A549 (cell line): ENCODE measurements around the genes CDIPT and RNF40.

DNA sequence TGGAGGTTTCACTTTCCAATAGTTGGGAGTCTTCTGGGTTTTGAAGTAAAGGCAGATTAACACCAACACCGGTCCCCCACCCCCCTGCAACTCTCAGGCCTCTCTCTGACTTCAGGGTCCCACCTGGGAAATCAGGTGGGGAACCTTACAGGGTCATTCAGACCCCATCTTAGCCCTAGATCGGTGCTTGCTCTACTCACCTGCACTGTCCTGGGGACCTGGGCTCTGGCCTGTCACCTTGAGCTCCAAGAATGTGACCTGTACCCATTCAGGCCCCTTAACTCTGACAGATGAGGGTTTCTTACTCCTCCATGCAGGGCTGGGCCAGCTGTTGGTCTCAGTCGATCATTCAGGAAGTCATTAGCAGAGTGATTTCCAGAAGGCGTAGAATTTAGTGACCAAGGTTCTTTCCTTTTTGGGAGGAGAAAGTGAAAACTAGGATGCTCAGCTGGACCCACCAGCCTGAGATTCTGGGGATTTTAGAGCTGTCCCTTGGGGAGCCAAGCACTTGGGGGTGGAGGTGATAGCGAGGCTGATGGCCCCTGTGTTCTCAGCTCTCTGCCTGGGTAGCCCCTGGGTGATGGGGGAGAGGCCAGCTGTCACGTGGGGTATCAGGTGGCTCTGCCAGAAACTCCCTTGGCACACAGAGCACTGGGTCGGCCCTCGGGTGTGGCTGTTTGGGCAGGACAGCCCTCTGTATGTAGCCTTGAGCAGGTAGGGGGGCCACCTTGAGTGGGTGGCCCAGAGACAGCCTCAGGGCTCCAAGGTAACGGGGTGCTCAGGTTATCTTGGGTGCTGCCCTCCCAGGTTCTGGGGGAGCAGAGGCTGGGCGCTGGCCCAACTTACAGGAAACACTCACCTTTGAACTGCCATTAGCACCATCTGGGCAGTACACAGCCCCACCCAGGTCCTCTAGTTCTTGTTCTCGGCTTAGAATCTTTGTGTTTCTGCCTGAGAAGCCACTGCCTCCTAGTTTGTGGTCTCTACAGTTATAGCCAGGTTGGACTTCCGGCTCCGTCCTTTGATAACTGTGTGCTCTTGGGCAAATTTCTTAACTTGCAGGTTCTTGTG is 751 bp downstream of the MVP start:
- PRO-cap: no peak
CAGE:
- cytosol, long polyA plus RNA: no peak
- long polyA plus RNA: no peak
- nucleus, long polyA plus RNA: no peak

GRCh38 chr16:29824474-29825006 is 4.3 kb downstream of the MVP start:
- PRO-cap: no peak
CAGE:
- cytosol, long polyA plus RNA: no peak
- long polyA plus RNA: no peak
- nucleus, long polyA plus RNA: no peak

DNA sequence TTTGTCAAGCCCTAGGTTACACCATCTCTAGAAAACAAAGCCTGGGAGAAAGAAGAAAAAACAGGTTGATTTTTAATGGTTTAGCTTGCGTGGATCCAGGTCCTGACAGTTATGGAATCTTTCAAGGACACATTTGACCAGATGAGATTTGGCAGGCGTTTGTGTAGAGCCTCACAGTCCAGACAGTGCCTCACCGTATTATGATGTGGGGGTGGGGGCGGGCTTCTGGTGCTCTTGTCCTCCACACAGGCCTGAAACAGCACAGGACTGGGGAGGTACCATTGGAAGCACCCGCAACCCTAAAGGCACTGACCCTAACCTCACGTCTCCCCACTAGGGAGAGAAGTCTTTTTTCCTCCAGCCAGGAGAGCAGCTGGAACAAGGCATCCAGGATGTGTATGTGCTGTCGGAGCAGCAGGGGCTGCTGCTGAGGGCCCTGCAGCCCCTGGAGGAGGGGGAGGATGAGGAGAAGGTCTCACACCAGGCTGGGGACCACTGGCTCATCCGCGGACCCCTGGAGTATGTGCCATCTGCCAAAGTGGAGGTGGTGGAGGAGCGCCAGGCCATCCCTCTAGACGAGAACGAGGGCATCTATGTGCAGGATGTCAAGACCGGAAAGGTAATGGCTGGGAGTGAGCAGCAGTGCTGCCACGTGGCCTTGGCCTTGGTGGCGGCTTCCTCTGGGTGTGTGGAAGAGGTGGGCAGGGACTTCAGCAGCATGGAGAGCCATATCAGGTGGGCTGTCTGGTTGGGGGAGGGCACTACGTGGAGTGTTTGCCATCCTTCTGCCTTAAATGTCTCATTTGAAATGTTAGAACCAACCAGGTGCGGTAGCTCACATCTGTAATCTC is 19.8 kb downstream of the MVP start:
- PRO-cap: no peak
CAGE:
- cytosol, long polyA plus RNA: no peak
- long polyA plus RNA: no peak
- nucleus, long polyA plus RNA: no peak

DNA sequence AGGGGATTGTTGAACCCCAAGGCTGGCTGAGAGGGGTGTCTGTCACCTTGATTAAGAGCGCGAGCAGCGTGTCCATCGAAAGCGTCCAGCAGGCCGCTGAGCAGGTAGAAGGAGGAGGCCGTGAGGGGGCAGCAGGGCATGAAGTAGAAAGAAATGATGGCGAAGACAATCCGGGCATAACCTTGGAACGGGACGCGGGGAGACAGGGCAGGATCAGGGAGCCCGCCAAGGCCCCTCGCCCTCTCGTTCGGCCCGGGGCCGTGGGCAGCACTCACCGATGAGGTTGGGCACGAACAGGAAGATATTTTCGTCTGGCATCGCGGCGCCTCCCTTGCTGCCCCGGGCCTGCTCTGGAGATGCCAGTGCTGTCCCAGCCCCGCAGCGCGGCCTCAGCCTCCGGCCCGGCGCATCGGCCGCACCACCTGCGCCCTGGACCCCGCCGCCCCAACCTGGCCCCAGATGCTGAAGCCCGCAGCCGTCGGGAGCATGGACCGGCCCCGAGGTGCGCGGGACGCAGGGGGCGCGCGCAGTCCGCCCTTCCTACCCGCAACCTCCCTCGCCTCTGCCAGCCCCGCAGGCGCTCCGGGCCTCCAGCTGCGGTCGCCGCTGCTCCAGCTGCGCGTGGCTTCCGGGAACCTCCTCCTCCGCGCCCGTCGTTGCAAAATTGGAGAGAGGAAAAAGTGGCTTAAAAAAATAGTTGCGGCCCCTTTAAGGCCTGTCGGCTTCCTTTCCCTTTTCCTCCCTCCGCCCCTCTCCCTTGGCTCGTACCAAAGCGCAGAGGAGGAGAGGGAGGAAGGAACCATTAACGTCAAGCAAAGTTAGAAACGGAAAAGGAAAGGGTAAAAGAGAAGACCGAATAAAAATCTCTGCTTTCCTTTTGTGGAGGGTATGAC is at the start of gene CDIPT:
Gene CDIPT, minus strand, starts transcription at position 687 of the 893 bp plus-strand sequence.
- PRO-cap: unidirectional peak, minus-strand start at position 682 of the sequence; bidirectional peak, plus-strand start outside the sequence, minus-strand start at position 728 of the sequence
CAGE:
- cytosol, long polyA plus RNA: no peak
- long polyA plus RNA: start-site peak on the minus strand centred at position 649 of the sequence, 77 bp wide, 49 and 206 reads in 2 replicates
- nucleus, long polyA plus RNA: no peak

GRCh38 chr16:29924925-29925597 is 965 bp downstream of the KCTD13 start:
- PRO-cap: no peak
CAGE:
- cytosol, long polyA plus RNA: no peak
- long polyA plus RNA: no peak
- nucleus, long polyA plus RNA: no peak

DNA sequence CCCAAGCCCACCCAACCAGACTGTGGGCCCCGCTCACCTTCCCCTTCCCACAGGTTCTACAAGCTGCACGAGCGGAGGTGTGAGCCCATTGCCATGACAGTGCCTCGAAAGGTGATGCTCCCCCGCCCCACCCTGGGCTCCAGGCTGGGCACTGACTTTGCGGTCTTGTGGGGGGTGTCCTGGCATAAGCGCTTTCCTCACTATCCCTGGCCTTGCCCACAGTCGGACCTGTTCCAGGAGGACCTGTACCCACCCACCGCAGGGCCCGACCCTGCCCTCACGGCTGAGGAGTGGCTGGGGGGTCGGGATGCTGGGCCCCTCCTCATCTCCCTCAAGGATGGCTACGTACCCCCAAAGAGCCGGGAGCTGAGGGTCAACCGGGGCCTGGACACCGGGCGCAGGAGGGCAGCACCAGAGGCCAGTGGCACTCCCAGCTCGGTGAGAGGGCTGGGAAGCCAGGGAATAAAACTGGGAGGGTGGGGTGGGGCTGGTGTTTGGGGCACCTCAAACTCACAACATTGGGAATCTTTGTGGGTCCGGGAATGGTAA is 4.8 kb downstream of the CORO1A start:
- PRO-cap: no peak
CAGE:
- cytosol, long polyA plus RNA: no peak
- long polyA plus RNA: no peak
- nucleus, long polyA plus RNA: no peak

DNA sequence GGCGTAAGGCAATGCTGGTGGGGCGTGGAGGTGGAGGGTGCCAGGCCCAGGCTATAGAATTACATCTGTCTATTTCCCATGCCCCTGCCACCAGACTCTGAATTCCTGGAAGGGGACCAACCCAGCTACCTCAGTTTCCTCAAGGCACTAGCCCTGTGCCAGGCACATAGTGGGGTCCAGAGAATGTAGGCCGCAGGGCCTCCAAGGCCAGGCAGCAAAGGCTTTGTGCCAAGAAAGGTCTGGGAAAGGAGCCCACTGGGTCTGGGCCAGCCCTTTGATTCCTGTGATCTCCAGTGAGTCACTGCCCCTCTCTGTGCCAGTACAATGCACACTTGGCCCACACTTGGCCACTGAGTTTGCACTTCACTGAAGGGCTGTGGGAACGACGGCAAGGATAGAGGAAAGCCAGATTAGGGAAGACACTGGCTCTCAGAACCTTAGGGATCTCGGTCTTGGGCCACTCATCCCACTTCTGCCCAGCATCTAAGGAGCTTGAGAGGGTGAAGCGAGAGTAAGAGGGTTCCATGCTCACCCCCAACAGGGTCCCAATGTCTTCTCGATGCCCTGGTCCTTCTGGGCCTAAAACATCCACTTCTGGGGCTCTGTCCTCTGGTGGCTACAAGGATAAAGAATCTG is 3.0 kb downstream of the CD2BP2 start:
- PRO-cap: no peak
CAGE:
- cytosol, long polyA plus RNA: no peak
- long polyA plus RNA: no peak
- nucleus, long polyA plus RNA: no peak

- PRO-cap: bidirectional peak, plus-strand start at chr16:30377871, minus-strand start at chr16:30377801; bidirectional peak, plus-strand start at chr16:30378475, minus-strand start at chr16:30378242
CAGE:
- cytosol, long polyA plus RNA: no peak
- long polyA plus RNA: no peak
- nucleus, long polyA plus RNA: no peak
Measured at GRCh38 chr16:30377190-30378309, 2.9 kb downstream of the MYL11 start.

DNA sequence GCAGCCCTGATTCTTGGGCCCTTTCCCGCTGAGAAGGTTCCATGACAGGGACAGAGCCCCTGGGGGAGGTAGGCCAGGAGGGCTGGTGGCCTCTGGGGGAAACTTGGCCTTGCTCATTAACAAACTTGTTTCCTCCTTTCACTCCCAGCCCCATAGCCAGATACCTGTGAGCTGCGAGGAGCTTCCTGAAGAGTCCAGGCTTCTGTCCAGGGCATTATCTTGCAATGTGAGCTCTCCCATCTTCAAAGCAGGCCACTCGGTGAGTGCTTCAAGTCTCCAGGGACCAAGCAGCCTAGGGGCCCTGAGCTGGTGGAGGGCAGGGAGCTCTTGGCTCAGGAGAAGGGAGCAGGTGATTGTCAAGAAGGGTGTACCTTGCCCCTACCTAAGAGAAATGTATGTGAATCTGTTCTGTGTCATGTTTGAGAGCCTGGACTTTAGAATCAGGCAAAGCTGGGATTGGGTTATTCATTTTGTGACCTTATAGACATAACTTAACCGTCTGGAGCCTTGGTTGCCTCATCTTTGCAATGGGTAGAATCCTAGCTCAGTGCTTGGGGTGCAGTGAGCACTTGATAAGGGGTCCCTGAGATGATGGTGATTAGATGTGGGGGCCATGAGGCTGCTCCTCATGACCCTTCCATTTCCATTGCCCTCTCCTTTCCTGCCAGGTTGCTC is 16.0 kb downstream of the ZNF768 start:
- PRO-cap: no peak
CAGE:
- cytosol, long polyA plus RNA: no peak
- long polyA plus RNA: no peak
- nucleus, long polyA plus RNA: no peak

DNA sequence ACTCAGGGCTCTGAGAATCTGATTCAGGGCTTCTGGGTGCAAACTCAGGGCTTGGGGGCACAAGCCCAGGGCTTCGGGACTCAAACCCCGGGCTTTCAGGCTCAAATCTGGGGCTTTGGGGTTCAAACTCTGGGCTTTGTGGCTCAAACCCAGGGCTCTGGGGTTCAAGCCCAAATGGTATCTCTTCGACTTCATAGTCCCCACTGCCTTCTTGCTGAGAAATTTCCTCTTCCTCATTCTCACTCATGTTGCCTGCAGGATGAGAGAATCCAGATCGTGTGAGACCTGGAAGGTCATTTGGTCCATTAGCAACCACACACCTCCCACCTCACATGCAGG is 597 bp downstream of the ZNF768 start:
- PRO-cap: no peak
CAGE:
- cytosol, long polyA plus RNA: no peak
- long polyA plus RNA: no peak
- nucleus, long polyA plus RNA: no peak

GRCh38 chr16:30557030-30557685 is 1.0 kb downstream of the ZNF764 start:
- PRO-cap: no peak
CAGE:
- cytosol, long polyA plus RNA: no peak
- long polyA plus RNA: no peak
- nucleus, long polyA plus RNA: no peak

DNA sequence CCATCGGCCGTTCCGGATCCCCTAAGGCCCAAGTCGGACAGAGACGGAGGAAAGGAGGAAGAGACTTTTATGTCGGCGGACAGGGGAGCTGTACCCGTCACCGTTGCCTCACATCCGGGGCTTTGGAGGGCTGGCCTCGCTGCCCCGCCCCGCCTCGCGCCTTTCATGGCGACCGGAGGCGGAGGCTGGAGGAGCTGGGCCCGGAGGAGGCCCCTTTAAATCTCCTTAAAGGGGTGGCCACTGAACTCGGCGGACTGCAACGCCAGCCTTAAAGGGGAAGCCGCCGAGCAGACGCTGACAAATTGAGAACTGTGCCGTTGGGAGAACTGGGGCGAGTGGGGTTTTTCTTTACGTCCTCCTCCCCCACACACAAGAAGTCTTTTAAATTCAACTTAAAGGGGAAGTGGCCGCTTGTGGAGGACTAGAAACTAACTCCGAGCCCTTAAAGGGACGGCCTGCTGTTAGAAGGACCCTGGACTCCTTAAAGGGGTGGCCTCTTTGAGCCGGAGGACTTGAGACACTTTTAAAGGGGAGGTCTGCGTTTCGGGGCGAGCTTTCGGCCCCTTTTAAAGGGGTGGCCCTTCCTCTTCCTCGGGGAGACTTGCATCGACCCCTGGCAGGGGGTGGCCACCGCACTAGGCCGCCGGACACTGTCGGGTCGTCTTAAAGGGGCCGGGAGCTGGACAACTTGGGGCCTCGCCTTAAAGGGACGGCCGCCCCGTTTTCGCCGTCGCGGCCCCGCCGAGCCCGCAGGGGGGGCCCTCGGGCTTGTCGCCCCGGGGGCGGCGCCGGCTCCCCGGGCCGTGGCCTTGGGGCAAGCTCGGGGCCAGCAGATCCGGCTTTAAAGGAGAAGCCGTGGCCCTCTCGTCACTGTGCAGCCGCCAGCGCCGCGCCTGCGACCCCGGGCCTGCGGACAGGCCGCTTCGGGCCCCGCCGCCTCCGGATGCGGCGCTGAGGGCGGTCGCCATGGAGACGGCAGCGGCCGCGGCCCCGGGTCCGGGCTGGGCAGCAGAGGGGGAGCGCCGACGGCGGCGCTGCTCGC is 643 bp downstream of the FBRS start:
- PRO-cap: bidirectional peak, plus-strand start at position 154 of the sequence, minus-strand start at position 43 of the sequence
CAGE:
- cytosol, long polyA plus RNA: no peak
- long polyA plus RNA: no peak
- nucleus, long polyA plus RNA: start-site peak on the plus strand centred at position 226 of the sequence, 149 bp wide, 16 and 17 reads in 2 replicates

- PRO-cap: no peak
CAGE:
- cytosol, long polyA plus RNA: no peak
- long polyA plus RNA: no peak
- nucleus, long polyA plus RNA: no peak
Measured at GRCh38 chr16:30661098-30661573, 2.9 kb downstream of the FBRS start.

- PRO-cap: no peak
CAGE:
- cytosol, long polyA plus RNA: no peak
- long polyA plus RNA: no peak
- nucleus, long polyA plus RNA: no peak
Measured at GRCh38 chr16:30662272-30662734, 4.1 kb downstream of the FBRS start.

DNA sequence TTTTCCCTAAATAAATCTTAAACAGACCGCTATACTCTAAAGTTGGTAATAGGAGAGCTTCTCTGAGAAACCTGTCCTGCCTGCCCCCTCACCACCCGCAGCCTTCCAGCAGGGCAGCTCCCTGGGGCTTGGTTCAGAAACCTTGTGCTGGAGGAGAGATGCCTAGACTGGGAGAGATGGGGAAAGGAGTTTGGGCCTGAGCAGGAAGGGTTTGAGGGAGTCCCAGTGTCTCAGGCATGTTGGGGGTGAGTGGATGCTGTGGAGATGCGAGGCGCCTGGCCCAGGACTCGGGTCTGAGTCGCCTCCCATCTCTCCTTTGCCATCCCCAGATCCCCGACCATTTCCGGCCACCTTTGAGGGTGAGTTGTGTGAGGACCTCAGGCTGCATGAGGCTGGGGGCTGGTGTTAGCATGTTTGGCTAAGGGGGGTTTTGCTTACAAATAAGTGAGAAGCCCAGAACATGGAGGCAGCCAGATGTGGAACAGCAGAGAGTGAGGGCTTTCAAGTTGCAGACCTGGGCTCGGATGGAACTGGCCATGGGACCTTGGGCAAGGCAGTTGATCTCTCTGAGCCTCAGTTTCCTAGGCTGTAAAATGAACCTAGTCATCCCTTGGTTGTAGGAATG is 8.1 kb downstream of the FBRS start:
- PRO-cap: no peak
CAGE:
- cytosol, long polyA plus RNA: no peak
- long polyA plus RNA: no peak
- nucleus, long polyA plus RNA: no peak

DNA sequence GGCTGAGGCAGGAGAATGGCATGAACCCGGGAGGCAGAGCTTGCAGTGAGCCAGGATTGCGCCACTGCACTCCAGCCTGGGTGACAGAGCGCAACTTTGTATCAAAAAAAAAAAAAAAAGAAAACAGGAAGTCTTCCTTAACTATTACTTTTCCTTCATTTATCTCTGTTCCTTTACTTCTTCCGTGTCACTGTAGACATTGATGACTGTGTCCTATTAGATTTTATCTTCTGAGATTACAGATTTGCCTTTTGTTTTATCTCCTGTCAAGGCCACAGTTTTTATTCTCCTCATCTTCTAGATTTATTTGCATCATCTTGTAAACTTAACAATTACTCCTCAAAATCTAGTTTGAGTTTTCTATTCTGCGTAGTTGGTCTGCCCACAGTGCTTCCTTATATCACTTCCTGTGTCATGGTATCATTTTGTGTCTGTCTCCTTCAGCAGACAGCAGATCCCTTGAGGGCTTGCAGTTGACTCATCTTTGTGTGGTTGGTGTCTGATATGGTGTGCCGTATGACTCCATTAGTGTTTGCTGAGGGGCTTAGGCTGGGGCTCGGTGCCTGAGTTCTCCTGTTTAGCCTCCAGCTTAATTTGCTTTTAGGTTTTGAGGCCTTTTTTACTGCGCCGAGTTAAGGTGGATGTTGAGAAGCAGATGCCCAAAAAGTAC is 16.6 kb downstream of the SRCAP start:
- PRO-cap: no peak
CAGE:
- cytosol, long polyA plus RNA: no peak
- long polyA plus RNA: no peak
- nucleus, long polyA plus RNA: no peak

DNA sequence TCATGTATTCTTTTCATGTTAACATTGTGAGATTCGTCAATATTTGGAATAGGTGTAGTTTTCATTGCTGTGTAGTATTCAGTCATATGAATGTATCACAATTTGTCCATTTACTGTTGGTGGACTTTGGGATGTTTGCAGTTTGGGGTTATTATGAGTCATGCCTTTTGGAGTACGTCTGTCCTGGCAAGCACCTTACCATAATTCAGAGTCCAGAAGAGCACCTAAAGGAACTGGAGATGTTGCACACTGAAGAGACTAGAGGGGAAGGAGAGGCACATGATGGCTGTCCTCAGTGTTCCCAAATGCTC is 3.1 kb upstream of the PHKG2 start:
- PRO-cap: no peak
CAGE:
- cytosol, long polyA plus RNA: no peak
- long polyA plus RNA: no peak
- nucleus, long polyA plus RNA: no peak

- PRO-cap: no peak
CAGE:
- cytosol, long polyA plus RNA: no peak
- long polyA plus RNA: no peak
- nucleus, long polyA plus RNA: no peak
Measured at GRCh38 chr16:30747210-30747833, 903 bp upstream of the PHKG2 start.

DNA sequence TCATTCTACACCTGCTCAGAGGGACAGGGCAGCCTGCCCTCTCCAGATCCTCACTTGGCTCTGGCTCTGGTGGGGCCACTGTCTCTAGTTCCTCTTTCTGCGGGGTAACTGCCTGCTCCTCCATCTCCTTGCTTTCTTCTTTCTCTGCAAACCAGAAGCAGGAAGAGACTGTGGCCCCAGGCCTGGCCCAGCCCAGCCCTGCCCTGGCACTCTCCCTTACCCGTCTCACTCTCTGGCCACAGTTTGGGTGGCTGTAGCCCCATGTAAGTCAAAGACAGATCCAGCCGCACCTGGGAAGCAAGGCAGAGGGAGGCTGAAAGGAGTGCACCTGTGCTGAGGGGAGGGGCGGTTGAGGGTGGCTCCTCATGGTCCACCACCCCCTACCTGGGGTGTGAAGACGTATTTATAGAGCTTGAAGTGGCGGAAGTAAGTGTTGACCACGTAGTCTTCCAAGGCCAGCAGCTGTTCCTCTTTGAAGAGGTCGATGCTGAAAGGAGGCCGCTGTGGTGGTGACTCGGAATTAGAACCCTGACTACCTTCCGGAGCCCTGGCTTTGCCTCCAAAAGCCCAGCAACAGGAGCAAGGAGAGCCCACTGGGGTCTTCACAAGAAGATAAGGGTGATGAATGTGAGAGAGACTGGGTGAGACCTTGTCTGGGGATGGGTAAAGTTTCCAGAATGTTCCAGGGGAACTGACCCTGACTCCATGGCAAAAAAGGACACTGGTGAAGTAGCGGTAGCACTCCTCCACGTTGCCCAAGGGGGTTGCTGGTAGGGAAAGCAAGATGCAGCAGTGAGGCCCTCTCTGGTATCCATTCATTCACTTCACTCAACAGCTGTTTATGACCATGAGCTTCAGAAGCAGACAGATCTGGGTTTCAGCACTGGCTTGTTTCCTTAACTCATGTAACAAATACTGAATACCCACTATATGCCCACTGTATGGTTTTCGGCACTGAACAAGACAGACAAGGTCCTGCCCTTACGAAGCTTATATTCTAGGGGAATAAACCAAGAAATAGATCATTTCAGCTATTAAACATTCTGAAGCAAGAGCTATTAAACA is 2.6 kb downstream of the CFAP119 start:
- PRO-cap: no peak
CAGE:
- cytosol, long polyA plus RNA: no peak
- long polyA plus RNA: no peak
- nucleus, long polyA plus RNA: no peak

DNA sequence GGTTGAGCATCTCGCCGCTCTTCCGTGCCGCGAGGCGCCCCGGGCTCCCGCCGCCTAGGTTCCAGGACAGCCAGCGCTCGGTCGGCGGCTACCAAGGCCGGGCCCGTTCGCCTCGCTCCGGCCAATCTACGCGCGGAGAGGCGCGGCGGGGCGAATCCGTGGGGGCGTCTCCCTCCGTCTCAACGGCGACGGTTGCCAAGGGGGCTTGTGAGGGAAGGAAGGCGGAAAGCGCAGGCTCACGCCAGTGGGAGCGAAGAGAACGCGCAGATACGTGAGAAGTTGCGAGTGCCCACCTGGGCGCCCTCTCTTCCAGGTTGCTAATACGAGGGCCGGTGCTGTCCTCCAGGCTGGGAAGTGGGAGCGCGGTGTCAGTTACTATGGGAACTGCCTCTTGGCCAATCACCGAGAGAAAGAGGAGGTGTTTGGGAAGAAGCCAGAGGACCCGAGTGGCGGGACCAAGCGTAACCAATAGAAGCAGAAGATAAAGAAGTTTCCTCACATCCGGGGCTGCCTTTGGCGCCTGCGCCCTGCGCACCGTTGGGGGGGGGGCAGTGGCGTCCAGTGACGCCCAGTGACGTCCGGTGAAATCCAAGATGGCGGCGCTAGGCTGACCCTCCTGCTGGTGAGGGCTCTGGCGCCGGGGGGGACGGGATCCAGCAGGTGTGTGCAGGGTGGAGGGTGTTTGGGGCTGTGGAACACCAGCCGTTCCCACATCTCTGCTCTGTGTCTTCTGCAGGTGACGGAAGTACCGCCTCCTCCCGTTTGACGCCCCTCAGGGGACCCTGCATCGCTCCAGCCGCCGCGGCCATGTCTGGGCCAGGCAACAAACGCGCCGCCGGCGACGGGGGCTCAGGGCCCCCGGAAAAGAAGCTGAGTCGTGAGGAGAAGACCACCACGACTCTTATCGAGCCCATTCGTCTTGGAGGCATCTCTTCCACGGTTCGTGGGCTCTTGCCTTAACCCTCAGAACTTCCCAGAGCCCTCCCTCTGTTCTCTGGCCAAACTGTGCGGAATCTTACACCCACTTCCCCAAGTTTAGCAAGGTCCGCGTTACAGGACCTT is at the start of gene RNF40:
Gene RNF40, plus strand, starts transcription at position 584 of the 1,062 bp plus-strand sequence.
- PRO-cap: bidirectional peak, plus-strand start at position 596 of the sequence, minus-strand start at position 343 of the sequence
CAGE:
- cytosol, long polyA plus RNA: no peak
- long polyA plus RNA: start-site peak on the plus strand centred at position 569 of the sequence, 38 bp wide, 164 and 73 reads in 2 replicates
- nucleus, long polyA plus RNA: no peak